ENCODE data around the gene AP2A2.

GRCh38 chr11:824007-824890 is 3.5 kb upstream of the CRACR2B start:
- PRO-cap = no peak

DNA sequence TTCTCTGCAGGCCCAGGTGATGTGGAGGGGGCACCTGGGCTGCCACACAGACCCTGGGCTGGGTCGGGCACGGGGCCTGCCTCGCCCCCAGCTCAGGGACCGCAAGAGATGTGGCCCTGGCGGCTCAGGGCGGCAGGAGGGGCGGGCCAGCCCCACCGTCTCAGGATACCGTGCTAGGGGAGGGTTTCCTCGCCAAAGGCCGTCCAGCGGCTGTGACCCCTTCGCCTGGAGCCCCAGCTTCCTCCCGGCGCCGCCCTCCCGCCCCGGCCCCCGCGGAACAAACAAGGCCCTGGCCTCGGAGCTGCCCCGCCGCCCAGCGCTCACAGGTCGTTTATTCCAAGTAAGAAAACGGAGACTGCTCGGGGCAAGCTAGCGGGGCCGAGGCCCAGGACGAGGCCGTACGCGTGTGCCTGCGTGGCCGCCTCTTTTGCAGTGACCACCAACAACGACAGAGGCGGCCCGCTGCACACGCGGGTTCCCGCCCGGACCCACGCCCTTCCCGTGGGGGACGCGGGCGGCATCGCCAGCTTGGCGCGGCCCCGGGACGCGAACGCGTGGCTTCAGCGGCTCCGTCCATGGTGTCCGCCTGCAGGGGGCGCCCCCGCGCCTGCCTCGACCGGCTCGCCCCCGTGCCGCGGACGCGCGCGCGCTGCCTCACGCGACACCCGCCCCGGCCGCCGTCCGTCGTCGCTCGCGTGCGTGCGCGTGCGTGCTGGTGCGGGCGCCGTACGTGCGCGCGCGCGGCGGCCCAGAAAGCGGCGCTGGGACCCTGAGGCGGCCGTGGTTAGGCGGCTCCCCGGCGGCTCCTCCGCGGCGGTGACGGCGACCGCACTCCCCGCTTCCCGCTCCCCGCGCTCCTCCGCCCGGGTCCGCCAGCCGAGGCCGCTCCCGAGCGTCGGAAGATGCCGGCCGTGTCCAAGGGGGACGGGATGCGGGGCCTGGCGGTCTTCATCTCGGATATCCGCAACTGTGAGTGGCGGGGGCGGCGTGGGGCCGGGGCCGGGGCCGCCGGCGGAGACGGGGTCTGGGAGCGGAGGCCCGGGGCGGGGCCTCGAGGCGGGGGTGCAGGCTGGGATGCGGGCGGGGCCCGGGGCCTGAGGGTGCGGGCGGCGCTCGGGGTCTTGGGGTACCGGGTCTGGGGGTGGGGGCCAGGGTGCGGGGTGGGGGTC is at the start of gene AP2A2:
Gene AP2A2, plus strand, starts transcription at position 751 of the 1,169 bp plus-strand sequence.
- PRO-cap = bidirectional peak, plus-strand start at position 751 of the sequence, minus-strand start at position 609 of the sequence

- PRO-cap = no peak
These were observed 44.7 kb downstream of the AP2A2 start for GRCh38 chr11:970258-970867.

- PRO-cap = no peak
These were observed 27.6 kb downstream of the MUC6 start for GRCh38 chr11:1008981-1009311.

DNA sequence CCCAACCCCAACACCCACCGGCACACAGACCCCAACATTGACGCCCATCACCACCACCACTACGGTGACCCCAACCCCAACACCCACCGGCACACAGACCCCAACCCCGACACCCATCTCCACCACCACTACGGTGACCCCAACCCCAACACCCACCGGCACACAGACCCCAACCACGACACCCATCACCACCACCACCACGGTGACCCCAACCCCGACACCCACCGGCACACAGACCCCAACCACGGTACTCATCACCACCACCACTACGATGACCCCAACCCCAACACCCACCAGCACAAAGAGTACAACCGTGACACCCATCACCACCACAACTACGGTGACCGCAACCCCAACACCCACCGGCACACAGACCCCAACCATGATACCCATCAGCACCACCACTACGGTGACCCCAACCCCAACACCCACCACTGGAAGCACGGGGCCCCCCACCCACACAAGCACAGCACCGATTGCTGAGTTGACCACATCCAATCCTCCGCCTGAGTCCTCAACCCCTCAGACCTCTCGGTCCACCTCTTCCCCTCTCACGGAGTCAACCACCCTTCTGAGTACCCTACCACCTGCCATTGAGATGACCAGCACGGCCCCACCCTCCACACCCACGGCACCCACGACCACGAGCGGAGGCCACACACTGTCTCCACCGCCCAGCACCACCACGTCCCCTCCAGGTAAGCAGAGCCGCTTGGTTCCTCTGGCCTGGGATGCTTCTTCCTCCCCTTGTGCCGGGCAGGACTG is 58.2 kb upstream of the MUC5AC start:
- PRO-cap = no peak

GRCh38 chr11:1299600-1300485 is 9.6 kb downstream of the TOLLIP start:
- PRO-cap = no peak

- PRO-cap = no peak
These were observed 786 bp downstream of the BRSK2 start for GRCh38 chr11:1390371-1391069.

- PRO-cap = no peak
These were observed 12.1 kb downstream of the MOB2 start for GRCh38 chr11:1474345-1474993.

- PRO-cap = no peak
These were observed 34.2 kb upstream of the MOB2 start for GRCh38 chr11:1520723-1521267.

DNA sequence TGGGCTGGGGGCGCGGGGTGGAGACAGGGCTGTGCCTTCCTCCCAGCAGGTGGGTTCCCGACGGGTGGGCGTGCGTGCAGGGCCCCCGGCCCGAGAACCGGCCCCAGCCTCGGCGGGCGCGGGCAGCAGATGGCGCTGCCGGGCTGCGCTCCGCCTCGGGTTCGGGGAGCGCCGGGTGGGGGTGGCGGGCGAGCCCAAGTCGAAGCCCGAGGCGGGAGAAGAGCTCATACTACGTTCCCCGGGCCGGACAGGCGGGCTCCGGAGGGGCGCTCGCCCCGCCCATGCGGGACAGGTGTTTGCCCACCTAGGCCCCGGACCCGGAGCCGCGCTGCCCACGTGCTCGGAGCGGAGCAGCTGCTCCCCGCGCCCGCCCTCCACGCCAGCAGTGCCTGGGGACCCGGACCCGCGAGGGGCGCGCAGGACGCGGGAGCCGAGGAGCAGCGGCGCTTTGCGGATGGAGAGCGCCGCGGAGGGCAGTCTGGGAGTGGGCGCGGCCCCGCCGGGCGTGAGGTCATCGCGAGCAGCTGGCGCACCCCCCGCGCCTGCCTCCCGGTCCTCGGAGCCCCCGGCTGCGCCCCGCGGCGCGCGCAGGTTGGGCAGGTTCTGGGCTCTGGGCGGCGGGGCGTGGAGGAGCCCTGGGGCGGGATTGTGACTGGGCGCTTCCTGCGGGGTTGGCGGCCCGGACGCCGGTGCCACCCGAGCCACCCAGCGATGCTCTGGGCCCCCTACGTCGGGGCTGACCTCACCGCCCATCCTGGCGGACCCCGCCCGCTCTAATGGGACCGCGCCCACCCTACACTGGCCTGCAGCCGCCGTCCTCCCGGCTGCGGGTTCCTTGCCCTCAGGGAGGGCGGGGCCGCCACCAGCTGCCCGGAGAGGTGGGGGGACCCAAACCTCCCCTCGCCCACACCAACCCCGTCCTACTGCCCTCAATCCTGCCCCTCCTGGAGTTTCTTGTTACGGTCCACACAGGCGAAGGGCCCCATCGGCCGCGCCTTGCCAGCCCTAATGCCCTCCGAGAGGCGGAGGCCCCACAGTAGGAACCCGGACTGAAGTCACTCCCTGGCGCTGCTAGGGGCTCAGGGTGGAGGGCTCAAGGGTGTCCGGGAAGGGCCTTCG is 25.1 kb downstream of the DUSP8 start:
- PRO-cap = unidirectional peak, plus-strand start at position 197 of the sequence; unidirectional peak, plus-strand start at position 227 of the sequence; bidirectional peak, plus-strand start at position 541 of the sequence, minus-strand start at position 480 of the sequence

DNA sequence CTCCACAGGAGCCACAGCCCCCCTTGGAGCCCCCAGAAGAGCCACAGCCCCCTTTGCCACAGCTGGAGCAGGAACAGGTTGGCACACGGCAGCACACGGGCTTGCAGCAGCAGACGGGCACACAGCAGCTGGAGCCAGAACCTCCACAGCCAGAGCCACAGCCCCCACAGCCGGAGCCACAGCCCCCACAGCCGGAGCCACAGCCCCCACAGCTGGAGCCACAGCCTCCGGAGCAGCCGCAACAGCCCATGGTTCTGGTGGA is 152 bp downstream of the KRTAP5-1 start:
- PRO-cap = no peak

- PRO-cap = no peak
These were observed 2.4 kb downstream of the KRTAP5-4 start for GRCh38 chr11:1619444-1619939.

DNA sequence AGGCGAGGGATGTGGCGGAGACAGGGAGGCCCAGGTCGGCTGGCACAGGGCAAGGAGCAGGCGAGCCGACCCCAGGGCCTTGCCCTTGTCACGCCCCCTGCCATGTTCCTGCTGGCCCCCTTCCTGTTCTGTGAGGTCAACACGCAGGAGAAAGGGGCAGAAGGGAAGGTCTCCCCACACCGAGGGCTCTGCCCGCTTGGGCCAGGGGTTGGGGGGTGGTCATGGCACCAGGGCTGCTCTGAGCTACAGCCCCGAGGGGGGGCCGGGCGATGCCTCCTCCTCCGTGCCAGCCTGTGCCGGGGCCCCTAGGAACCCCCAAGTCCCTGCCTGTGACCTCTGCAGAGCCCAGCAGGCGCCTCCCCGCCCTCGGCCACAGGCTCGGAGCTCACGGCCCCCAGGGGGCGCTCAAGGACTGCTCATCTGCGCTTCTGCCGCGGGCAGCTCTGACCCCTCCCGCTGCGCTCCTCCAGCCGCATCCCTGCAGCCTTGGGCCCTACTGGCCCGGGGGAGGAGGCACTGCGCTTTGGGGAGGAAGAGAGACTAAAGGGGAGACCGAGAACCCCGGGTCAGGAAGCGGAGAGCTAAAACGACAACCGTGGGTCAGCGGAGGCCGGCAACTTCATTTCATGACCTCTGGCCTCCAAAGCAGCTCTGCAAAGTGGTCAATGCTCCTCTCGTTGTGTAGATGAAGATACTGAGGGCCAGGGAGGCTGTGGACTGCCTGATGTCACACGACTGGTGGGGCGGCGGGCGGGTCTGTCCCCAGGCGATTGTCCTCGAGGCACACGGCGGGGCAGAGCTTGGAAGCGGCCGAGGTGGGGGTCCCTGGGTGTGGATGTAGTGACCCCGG is 3.0 kb upstream of the KRTAP5-6 start:
- PRO-cap = unidirectional peak, minus-strand start at position 96 of the sequence

DNA sequence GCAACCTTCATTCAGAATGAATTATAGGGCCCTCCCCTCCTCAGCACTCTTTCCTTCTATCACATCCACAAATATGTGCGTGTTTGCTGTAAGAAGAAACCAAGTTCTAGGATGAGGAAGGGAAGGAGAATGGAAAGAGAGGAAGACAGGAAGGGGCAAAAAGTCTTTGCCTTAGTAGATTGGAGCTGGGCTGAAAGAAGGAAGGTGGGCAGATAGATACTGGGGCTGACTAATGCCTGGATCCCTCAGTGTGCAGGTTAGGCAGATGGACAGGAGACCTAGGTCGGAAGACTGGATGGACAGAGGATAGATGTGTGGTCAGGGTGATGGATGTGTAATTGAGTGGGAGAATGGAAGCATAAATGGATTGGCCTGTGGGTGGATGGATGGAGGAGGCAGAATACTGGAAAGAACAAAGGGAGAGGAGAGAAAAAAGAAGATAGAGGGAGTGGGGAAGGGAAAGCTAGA is 14.3 kb downstream of the IFITM10 start:
- PRO-cap = no peak

DNA sequence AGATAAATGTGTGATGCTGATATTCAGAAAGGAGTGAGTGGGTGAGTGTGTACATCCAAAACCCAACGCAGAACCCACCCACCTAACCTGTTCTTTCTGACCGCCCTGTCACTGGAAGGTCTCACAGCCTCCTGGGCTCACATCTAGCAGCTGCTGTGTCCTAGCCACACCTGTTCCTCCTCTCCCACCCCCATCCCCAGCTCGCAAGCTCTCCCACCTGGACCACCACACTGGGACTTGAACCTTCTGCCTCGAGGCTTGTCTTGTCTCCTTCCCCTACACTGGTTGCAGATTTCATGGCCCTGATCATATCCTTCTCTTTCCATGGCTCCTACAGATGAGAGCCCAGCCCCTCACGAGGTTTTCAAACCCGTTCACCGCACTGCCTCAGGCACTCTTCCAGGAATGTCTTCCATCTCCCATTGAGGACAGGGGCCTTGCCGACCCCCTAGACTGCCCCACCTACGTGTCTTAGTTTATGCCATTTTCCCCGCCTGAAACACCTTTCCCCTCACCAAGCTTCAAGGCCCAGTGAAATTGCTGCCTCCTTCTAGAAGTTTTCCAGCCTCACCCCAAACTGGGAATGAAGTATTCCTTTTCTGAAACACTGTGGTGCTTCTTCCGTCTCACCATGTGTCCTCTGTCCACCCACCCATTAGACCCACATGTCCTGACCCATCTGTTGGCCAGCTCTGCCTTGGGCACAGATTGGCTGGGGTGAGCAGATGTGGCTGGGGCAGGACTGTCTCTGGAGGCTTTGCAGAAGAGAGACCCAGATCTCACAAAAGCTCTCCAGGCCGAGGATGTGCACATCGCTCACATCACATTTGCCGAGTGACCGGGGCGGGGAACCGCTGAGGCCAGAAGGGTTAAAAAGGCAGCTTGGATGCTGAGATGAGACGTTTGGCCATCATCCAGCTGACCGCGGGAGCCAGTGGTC is 6.6 kb downstream of the IFITM10 start:
- PRO-cap = no peak

GRCh38 chr11:1763369-1763777 is 354 bp downstream of the CTSD start:
- PRO-cap = no peak

DNA sequence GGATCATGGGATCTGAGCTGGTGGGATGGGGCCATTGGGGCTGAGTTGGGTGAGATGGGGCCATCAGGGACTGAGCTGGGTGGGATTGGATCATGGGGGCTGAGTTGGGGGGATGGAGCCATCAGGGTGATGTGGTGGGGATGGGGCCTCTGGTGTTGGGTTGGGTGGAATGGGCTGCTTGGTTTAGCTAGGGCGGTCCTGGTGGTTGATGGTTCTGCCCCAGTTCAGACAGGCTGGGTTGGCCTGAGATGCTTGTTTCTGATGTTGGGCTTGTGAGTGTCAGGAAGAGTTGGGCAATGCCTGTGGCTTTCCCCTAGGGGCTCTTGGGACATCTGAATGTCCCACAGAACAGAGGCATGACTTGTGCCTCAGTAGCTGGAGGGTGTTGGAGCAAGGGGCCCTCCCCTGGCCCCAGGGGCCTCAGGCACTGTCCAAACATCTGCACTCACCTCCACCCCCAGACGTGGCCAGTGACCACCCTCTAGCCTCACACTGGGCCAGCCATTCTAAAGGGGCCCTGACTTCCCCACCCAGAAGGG is 14.0 kb upstream of the CTSD start:
- PRO-cap = no peak

GRCh38 chr11:1786291-1786467 is 22.5 kb upstream of the CTSD start:
- PRO-cap = no peak

GRCh38 chr11:1843094-1843619 is 4.4 kb downstream of the TNNI2 start:
- PRO-cap = no peak

- PRO-cap = no peak
These were observed 5.9 kb upstream of the LSP1 start for GRCh38 chr11:1846882-1847388.